ENCODE measurements around the gene ENC1.

DNA sequence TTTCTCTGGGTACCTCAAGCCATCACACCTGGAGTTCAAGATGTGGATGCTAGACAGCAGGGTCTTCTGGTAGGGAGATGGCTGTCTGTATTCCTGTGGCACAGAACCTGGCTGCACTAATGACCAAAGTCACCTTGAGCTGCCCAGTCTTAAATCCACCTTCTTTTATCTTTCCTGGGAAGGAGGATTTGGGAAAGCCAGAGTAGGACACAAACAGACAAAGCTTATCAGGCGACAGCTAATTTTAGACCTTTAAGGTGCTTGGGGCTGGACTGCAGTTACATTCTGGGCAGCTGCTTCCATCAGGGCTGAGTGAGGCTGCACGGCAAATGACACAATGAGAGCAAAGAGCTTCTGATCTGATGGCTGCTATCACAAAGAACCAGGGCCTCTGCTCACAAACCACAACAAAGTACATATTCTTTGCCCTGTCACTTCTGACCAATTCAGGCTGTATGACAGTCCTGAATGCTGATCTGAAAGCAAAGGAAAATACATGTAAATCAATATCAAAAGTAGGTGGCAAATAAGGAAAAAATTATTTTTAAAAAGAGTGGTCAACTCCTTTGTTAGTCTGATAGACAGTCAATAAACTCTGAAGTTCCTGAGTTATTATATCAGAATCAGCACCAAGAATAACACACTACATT lies 93.1 kb downstream of the MRPS27 start:
- PRO-cap, 3 experiments: no peak in any of the 3 experiments
- RAMPAGE, long total RNA, 2 experiments: no peak in any of the 2 experiments
- RRBS: no CpG with 5 or more reads among the region's 2 CpGs

GRCh38 chr5:72465125-72465557 lies 42.1 kb downstream of the ZNF366 start:
- PRO-cap, 3 experiments: no peak in any of the 3 experiments
- RAMPAGE, long total RNA, 2 experiments: no peak in any of the 2 experiments
- RRBS: no CpG with 5 or more reads among the region's 3 CpGs

- PRO-cap, 3 experiments: no peak in any of the 3 experiments
- RAMPAGE, long total RNA, 2 experiments: no peak in any of the 2 experiments
- RRBS: no CpG with 5 or more reads among the region's 1 CpG
These were observed 53.2 kb upstream of the ZNF366 start for GRCh38 chr5:72560420-72560770.

DNA sequence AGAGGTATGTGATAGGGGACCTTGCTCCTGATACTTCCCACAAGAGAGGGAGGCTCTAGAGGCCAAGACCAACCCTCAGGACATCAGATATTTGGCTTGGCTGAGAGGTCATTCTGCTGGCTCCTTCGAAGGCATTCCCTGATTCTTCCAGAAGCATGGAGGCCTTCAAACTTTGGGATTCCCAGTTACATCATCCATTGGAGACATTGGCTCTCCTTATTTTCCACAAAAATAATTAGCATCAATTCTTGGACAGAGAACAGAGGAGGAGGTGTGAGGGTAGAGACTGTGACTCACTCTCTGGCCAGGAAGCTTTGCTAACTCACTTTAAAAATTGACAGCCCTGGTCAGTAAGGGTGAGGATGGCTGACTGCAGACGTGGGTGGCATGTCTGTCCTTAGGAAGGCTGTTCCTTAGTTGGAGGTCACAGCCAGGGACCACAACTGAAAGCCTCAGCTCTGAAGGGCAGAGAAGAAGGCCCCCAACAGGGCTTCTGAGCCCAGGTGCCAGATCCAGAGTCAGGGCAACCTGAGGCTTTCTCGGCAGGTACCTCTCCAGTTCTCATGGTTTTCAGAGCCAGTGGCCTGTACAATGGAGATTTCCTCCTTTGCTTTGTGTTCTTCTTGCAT lies 92.3 kb upstream of the ZNF366 start:
- PRO-cap, 3 experiments: peak in 1 of 3 experiments; most common plus-strand start position 353 of the sequence (in 1)
- RAMPAGE, long total RNA, 2 experiments: no peak in any of the 2 experiments
- RRBS: no CpG with 5 or more reads among the region's 3 CpGs

DNA sequence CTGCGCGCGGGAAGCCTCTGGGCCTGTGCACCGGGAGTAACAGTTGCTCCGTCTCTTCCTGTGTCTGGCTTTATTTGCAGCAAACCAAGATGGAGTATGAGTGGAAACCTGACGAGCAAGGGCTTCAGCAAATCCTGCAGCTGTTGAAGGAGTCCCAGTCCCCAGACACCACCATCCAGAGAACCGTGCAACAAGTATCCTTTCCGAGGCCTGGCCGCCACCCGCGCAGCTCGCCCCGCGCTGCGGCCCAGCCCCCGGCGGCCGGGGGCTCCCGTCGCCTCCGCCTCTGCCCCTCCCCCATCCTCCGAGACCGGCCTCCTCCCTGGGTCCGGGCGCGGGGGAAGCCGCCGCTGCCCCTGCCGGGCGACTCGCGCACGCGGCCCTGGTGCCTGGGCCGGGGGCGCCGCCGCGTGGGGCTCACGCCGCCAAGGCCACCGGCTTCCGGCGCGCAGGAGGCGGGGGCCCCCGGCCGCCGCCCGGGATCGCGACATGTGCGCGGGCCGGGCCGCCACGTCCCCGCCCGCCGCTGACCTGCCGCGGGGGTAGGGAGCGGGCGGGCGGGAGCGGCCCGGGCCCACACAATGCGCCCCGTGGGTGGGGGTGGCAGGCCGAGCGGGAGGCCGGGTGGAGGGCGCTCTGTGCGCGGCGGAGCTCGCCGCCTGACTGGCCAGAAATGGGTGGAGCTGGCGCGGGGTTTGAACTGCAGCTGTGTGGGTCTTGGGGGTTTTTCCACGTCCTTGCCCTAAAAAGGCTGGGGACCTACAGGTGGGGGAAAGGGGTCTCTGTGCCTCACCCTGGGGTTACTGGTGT lies 32.0 kb downstream of the TNPO1 start:
- PRO-cap, 3 experiments: peak in 2 of 3 experiments; most common plus-strand start position 451 of the sequence (in 1); most common minus-strand start position 533 of the sequence (in 2)
- RAMPAGE, long total RNA, 2 experiments: no peak in any of the 2 experiments
- RRBS: 1% methylated on average over 42 of the region's 81 CpGs

DNA sequence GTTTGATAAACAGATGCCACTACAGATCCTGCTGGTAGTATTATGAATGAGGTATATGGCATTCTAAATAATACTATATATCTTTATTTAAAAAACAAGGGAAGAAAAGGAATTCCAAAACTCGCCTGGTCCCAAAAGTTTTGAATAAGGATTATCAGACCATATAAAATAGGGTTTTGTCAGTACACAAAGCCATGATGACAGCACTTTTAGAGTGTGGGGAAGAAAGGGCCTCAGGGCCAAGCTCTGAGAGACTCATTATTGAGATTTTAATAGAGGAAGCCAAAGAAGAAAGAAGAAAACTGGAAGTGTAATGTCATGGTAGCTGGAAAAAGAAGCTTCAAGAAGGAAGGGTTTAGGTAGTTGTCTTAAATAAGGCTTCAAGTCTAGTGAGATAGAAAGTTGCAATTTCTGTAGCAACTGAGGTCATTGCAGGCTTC lies 53.0 kb downstream of the FCHO2 start:
- PRO-cap, 3 experiments: no peak in any of the 3 experiments
- RAMPAGE, long total RNA, 2 experiments: no peak in any of the 2 experiments
- RRBS: no CpG with 5 or more reads among the region's 1 CpG

- PRO-cap, 3 experiments: no peak in any of the 3 experiments
- RAMPAGE, long total RNA, 2 experiments: no peak in any of the 2 experiments
- RRBS: no CpG with 5 or more reads among the region's 10 CpGs
These were observed 40.5 kb downstream of the TMEM174 start for GRCh38 chr5:73213246-73214081.

GRCh38 chr5:73496815-73497418 lies 1.3 kb upstream of the BTF3 start:
- PRO-cap, 3 experiments: no peak in any of the 3 experiments
- RAMPAGE, long total RNA, 2 experiments: no peak in any of the 2 experiments
- RRBS: no CpG with 5 or more reads among the region's 1 CpG

DNA sequence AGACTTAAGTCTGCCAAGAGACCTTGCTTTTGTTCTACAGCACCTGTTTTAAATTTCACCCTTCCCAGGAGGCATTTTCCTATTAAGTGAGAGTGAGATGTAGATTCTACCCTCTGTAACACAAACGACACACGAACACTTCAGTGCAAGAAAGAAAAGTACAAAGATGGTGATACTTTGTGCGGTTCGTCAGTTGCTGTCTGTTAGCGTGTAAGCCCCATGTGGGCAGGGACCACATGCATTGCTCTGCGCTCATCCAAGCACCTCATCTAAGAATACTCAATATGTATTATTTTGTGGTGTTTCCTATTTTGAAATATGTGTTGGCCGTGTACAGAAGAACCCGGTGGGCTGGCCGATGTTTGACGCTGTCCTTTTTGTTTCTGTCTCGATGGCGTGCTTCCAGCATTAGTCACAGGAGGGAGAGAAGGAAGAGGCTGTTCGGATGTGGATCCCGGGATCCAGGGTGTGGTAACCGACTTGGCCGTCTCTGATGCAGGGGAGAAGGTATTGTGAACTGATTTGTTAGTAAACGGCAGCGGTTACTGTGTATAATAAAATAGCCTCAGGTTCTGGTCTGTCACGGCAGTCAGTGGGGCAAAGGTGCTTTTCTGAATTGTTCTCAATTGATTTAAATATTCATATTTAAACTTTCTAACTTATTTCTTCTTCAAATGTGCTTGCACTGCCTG lies 274.9 kb downstream of the ARHGEF28 start:
- PRO-cap, 3 experiments: no peak in any of the 3 experiments
- RAMPAGE, long total RNA, 2 experiments: no peak in any of the 2 experiments
- RRBS: 83% methylated on average over 5 of the region's 19 CpGs

GRCh38 chr5:73930780-73931104 lies 304.7 kb downstream of the ARHGEF28 start:
- PRO-cap, 3 experiments: no peak in any of the 3 experiments
- RAMPAGE, long total RNA, 2 experiments: no peak in any of the 2 experiments
- RRBS: no CpG with 5 or more reads among the region's 2 CpGs

GRCh38 chr5:74538183-74538649 lies 102.3 kb downstream of the ENC1 start:
- PRO-cap, 3 experiments: no peak in any of the 3 experiments
- RAMPAGE, long total RNA, 2 experiments: no peak in any of the 2 experiments
- RRBS: no CpG with 5 or more reads among the region's 3 CpGs

DNA sequence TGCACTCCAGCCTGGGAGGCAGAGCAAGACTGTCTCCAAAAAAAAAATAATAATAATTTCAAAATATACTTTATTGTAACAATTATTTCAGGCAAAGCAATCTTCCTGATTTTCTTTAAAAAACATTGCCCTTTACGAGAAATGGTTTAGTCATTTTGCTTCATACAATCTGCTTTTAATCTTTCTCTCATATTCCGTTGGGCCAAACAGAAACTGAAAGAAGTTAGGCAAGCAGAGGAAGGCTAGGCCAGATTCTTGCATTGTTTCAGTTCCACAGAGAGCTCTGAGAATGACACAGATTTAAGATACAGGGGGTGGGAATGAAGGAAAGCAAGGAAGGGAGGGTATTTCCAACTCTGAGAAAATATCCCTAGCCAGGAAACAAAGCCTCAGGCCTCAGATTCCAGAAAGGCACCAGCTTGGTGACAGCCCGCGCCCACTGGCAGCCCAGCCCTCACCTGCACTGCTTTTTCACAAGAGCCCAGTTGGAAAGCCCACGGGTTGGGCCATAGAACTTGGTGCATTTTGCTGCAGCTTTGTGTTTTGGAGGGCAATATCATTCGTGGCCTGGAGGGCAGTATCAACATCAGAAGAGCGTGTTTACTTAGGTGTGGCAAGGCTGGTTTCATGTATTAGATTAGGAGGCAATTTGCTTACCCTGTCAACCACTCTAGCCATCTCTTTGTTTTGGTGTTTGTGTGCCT lies 63.6 kb downstream of the ENC1 start:
- PRO-cap, 3 experiments: no peak in any of the 3 experiments
- RAMPAGE, long total RNA, 2 experiments: no peak in any of the 2 experiments
- RRBS: no CpG with 5 or more reads among the region's 7 CpGs

- PRO-cap, 3 experiments: no peak in any of the 3 experiments
- RAMPAGE, long total RNA, 2 experiments: no peak in any of the 2 experiments
- RRBS: no CpG with 5 or more reads among the region's 4 CpGs
These were observed 57.7 kb downstream of the ENC1 start for GRCh38 chr5:74582850-74583286.

- PRO-cap, 3 experiments: no peak in any of the 3 experiments
- RAMPAGE, long total RNA, 2 experiments: no peak in any of the 2 experiments
- RRBS: no CpG with 5 or more reads among the region's 8 CpGs
These were observed 8.7 kb downstream of the ENC1 start for GRCh38 chr5:74631567-74632480.

DNA sequence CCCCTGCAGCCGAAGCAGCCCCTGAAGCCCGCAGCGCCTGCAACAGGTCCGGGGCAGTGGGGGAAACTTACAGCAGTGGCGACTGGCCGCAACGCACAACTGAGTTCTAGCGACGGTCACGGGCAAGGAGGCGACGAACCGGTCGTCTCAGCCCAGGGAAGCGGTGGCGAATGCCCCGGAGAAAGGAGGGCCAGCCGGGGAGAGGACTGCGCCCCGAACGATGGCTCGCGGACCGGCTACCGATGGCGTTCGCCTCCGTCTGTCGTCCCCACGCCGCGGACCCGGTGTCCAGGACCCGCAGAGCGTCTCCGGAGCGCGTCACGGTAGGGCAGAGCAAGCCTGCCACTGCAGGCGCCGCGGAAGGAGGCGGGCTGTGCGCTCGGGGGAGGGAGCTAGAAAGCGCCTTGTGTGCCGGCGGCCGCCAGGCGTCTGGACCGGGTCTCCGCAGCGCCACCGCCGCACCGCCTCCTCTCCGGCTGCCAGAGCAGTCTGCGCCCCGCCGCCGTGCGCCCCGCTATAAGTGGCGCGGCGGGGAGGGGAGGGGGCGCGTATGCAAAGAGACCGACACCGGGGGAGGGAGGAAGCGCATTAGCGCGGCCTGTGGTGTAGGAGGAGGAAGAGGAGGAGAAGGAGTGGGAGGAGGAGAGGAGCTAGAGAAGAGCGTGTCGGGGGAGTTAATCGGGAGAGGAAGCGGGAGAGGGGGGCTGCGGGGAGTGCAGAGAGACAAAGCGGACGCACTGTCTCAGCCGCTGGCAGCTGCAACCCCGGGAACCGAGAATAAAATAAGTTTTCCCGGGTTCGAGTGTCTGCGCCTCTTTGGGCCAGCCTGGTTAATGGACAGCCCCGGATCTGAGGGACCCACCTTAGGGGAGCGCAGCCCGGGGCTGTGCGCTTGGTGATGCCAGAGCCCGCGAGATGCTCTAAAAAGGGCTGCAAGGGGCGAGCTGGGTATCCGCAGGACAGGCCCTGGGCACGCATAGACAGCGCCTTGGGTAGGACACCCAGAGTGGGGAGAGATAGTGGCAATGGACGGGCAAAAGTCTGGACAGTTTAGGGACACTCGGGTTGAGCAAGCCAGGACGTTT lies at the start of gene ENC1:
ENC1 (minus strand) TSS at position 493 of the 1,085 bp plus-strand sequence.
- PRO-cap, 3 experiments: peak in 3 of 3 experiments; most common plus-strand start position 424 of the sequence (in 3); most common minus-strand start position 491 of the sequence (in 3)
- RAMPAGE, long total RNA, 2 experiments: start-site peak on the minus strand in 1 of 2 experiments, centred at positions 337 to 488 of the sequence, 61 to 118 reads per replicate
- RRBS: 1% methylated on average over 51 of the region's 99 CpGs

DNA sequence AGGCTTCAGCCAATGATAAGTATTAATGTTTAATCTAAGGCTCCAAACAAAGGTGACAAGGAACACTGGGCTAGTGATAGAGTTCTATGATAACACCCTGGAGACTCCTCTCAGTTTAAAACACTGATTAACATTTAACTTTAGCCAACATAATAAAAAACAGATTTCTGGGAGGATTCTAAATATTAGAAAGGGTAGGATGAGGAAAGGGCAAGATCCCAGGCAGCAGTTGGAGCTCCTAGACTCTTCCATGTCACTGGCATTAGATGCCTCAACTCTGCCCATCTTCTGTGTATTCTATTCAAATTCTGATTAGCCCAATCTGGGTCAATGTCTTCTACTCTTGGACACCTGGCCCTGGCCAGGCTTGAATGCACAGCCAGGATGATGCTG lies 91.0 kb upstream of the FAM169A start:
- PRO-cap, 3 experiments: no peak in any of the 3 experiments
- RAMPAGE, long total RNA, 2 experiments: no peak in any of the 2 experiments

GRCh38 chr5:75050730-75052017 lies 1.2 kb downstream of the GCNT4 start:
- PRO-cap, 3 experiments: no peak in any of the 3 experiments
- RAMPAGE, long total RNA, 2 experiments: start-site peak on the minus strand in 1 of 2 experiments, at chr5:75050592-75051192 at its widest, 12 reads per replicate
- RRBS: 19% methylated on average over 2 of the region's 17 CpGs

DNA sequence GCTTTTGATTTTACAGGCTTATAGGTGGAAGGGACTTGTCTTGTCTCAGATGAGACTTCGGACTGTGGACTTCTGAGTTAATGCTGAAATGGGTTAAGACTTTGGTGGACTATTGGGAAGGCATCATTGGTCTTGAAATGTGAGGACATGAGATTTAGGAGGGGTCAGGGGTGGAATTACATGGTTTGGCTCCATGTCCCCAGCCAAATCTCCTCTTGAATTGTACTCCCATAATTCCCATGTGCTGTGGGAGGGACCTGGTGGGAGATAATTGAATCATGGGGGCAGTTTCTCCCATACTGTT lies 74.3 kb downstream of the ANKRD31 start:
- PRO-cap, 3 experiments: no peak in any of the 3 experiments
- RAMPAGE, long total RNA, 2 experiments: no peak in any of the 2 experiments
- RRBS: no CpG with 5 or more reads among the region's 1 CpG

- PRO-cap, 3 experiments: peak in 3 of 3 experiments; most common plus-strand start chr5:75337670 (in 3); most common minus-strand start chr5:75337673 (in 3)
- RAMPAGE, long total RNA, 2 experiments: no peak in any of the 2 experiments
- RRBS: 2% methylated on average over 11 of the region's 53 CpGs
These were observed 702 bp downstream of the HMGCR start for GRCh38 chr5:75337425-75338419.

DNA sequence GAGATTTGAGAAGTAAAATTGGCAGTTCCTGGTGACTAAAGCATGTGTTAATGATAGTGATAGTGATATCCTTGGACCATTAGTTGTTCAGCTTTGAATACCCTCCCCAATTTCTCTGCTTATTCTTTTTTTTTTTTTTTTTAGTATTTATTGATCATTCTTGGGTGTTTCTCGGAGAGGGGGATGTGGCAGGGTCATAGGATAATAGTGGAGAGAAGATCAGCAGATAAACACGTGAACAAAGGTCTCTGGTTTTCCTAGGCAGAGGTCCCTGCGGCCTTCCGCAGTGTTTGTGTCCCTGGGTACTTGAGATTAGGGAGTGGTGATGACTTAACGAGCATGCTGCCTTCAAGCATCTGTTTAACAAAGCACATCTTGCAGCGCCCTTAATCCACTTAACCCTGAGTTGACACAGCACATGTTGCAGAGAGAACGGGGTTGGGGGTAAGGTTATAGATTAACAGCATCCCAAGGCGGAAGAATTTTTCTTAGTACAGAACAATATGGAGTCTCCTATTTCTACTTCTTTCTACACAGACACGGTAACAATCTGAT lies 469 bp upstream of the ANKDD1B start:
- PRO-cap, 3 experiments: no peak in any of the 3 experiments
- RAMPAGE, long total RNA, 2 experiments: no peak in any of the 2 experiments
- RRBS: no CpG with 5 or more reads among the region's 9 CpGs

Data from testis (tissue), 5 donors.